ENCODE measurements around the gene DNAJB7.

DNA sequence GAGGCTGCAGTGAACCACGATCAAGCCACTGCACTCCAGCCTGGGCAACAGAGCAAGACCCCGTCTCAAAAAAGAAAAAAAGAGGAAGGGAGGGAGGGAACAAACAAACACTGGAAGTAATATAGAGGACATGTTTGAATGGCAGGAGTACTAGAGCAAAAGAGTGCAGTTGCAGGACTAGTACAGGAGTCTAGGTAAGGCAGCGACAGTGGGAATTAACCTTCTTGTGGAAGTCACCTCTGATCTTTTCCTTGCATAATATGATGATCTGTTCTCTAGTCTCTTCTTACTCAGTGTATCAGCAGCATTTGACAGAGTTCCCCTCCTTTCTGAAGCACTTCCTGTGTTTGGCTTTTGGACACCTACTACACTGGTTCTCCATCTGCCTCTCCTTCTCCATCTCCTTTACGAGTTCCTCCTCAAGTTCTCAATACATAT lies 57.1 kb upstream of the ADSL start:
- PRO-cap, 2 experiments, result no peak in any of the 2 experiments
- RAMPAGE, long total RNA, 4 experiments, result start-site peak on the plus strand in 1 of 4 experiments, centred at position 179 of the sequence, 6 reads per replicate

DNA sequence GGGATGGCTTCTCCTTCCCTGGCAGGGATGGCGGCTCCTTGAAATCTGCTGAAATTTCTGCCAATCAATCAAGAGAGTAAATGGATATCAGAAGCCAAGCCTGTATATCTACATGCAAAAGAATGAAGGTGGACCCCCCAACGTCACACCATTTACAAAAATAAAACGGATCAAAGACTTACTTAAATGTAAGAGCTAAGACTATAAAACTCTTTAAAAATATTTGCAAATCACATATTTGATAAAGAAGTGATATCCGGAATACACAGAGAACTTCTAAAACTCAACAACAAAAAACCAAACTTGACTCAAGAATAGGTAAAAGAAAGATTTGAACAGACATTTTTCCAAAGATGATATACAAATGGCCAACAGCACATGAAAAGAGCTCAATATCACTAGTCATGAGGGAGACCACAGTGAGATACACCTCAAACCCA lies 41.5 kb downstream of the SGSM3 start:
- PRO-cap, 2 experiments, result no peak in any of the 2 experiments
- RAMPAGE, long total RNA, 4 experiments, result no peak in any of the 4 experiments

GRCh38 chr22:40426600-40427095 lies 56.3 kb downstream of the SGSM3 start:
- PRO-cap, 2 experiments, result no peak in any of the 2 experiments
- RAMPAGE, long total RNA, 4 experiments, result no peak in any of the 4 experiments

DNA sequence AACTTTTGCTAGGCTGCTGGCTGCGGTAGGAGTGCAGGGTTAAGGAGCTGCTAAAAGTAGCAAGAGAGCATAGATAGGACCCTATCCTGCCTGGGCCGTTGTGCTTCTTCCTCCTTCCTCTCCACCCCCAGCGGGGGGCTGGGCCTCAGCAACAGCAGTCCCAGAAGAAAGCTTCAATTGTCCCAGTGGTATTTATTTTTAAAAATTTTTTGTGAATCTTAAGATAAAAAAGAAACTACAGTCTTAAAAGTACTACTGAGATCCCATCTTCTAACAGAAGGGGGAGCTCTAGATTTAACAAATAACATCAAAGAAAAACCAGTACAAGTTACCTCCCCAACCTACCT lies 66.4 kb downstream of the SGSM3 start:
- PRO-cap, 2 experiments, result no peak in any of the 2 experiments
- RAMPAGE, long total RNA, 4 experiments, result no peak in any of the 4 experiments

- PRO-cap, 2 experiments, result no peak in any of the 2 experiments
- RAMPAGE, long total RNA, 4 experiments, result no peak in any of the 4 experiments
Observed at GRCh38 chr22:40672993-40673527, 6.2 kb upstream of the MCHR1 start.

GRCh38 chr22:40764500-40765336 lies 54.4 kb downstream of the SLC25A17 start:
- PRO-cap, 2 experiments, result no peak in any of the 2 experiments
- RAMPAGE, long total RNA, 4 experiments, result no peak in any of the 4 experiments

DNA sequence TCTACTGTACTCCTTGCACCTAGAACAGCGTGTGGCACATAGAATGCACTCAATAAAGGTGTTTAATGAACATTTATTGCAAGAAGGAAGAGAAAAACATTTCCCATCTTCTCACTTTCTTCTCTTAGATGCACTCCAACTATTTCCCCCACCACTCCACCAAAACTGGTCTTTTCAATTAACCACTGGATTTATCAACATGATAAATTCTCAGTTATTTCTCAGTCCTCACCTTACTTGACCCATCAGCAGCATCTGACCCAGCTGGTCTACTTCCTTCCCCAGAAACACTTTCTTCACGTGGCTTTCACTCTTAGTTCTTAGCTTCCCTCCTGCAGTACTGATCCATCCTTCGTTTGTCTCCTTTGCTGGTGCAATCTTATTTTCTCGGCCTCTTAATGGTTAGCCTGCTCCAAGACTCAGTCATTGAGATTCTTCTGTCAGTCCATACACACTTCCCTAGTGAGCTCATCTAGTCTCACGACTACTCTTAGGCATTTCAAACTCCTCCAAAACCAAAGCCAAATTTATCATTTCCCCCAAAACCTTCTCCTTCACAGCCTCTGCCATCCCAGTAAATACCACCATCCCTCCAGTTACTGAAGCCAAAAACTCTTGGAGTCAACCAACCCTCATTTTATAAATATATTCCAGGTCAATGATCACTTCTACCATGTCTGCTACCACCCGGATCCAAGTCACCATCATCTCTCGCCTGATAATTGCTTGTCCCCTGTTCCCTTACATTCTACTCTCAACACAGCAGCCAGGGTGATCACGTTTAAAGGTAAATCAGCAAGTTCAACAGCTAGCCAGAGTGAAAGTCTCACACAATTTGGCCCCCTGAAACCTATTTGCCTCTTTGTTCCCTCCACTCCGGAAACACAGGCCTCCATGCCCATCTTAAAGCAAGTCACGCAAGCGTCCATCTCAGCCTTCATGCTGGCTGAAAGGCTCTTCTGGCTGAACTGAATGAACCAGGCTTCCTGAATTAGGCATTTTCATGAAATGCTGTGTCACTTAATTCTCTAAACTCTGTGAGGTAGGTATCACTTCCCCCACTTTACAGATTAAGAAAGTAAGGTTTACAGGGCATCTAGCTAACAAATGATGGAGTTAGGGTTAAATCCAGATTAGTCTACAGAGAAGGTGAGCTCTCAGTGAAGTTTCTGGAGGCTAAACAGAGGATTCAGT lies 1.8 kb downstream of the SLC25A17 start:
- PRO-cap, 2 experiments, result no peak in any of the 2 experiments
- RAMPAGE, long total RNA, 4 experiments, result start-site peak on the minus strand in 1 of 4 experiments, centred at position 611 of the sequence, 10 reads per replicate

GRCh38 chr22:40855644-40855966 lies 834 bp downstream of the ST13 start:
- PRO-cap, 2 experiments, result no peak in any of the 2 experiments
- RAMPAGE, long total RNA, 4 experiments, result no peak in any of the 4 experiments

GRCh38 chr22:40861640-40862482 lies at the start of gene DNAJB7:
DNAJB7 (minus strand) TSS chr22:40862113.
- PRO-cap, 2 experiments, result no peak in any of the 2 experiments
- RAMPAGE, long total RNA, 4 experiments, result no peak in any of the 4 experiments

DNA sequence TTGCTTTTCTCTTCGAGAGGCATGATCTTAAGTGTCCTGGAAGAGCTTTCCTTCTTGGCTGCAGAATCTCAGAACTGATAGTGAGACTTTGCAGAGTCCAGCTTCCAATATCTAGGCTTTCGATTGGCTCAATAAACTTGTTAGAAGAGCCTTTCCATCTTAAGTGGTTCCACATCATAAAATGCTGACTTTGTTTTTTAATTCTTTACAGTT lies 15.5 kb upstream of the DNAJB7 start:
- PRO-cap, 2 experiments, result no peak in any of the 2 experiments
- RAMPAGE, long total RNA, 4 experiments, result no peak in any of the 4 experiments

- PRO-cap, 2 experiments, result no peak in any of the 2 experiments
- RAMPAGE, long total RNA, 4 experiments, result no peak in any of the 4 experiments
Observed at GRCh38 chr22:40972966-40973599, 21.9 kb downstream of the RBX1 start.

- PRO-cap, 2 experiments, result no peak in any of the 2 experiments
- RAMPAGE, long total RNA, 4 experiments, result no peak in any of the 4 experiments
Observed at GRCh38 chr22:41118730-41119038, 26.3 kb downstream of the EP300 start.

DNA sequence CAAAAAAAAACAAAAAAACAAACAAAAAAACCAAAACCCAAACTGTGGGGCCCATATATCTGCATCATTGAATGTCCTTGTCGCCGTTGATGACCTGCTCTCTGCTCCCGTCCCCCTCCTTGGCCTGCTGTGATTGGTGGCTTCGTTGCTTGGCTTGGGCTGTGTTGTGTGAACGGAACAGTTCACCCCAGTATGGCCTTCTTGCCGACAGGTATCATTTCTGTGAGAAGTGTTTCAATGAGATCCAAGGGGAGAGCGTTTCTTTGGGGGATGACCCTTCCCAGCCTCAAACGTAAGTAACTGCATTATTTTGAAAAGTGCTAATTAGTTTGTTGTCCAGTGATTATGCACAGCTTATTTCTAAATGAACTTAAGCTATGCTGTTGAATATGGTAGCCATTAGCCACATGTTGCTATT lies 44.7 kb upstream of the L3MBTL2 start:
- PRO-cap, 2 experiments, result no peak in any of the 2 experiments
- RAMPAGE, long total RNA, 4 experiments, result no peak in any of the 4 experiments

- PRO-cap, 2 experiments, result no peak in any of the 2 experiments
- RAMPAGE, long total RNA, 4 experiments, result no peak in any of the 4 experiments
Observed at GRCh38 chr22:41170265-41170650, 34.9 kb upstream of the L3MBTL2 start.

DNA sequence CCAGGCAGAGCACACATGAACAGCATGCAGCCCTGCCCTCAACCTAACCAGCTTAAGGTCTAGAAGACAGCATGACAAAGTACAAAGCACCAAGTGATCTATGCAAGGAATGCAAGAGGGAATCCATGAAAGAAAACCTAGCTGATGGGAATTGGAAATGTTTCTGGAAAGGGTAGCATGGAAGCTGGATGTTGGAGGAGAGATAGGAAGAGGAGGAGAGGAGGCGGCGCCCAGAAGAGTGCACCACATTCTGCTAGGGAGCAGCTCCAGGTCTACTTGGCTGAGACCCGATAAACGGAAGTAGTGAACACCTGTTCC lies 23.7 kb upstream of the L3MBTL2 start:
- PRO-cap, 2 experiments, result no peak in any of the 2 experiments
- RAMPAGE, long total RNA, 4 experiments, result no peak in any of the 4 experiments

- PRO-cap, 2 experiments, result no peak in any of the 2 experiments
- RAMPAGE, long total RNA, 4 experiments, result no peak in any of the 4 experiments
Observed at GRCh38 chr22:41181815-41182231, 23.3 kb upstream of the L3MBTL2 start.

- PRO-cap, 2 experiments, result no peak in any of the 2 experiments
- RAMPAGE, long total RNA, 4 experiments, result no peak in any of the 4 experiments
Observed at GRCh38 chr22:41247679-41248302, 7.1 kb upstream of the CHADL start.

DNA sequence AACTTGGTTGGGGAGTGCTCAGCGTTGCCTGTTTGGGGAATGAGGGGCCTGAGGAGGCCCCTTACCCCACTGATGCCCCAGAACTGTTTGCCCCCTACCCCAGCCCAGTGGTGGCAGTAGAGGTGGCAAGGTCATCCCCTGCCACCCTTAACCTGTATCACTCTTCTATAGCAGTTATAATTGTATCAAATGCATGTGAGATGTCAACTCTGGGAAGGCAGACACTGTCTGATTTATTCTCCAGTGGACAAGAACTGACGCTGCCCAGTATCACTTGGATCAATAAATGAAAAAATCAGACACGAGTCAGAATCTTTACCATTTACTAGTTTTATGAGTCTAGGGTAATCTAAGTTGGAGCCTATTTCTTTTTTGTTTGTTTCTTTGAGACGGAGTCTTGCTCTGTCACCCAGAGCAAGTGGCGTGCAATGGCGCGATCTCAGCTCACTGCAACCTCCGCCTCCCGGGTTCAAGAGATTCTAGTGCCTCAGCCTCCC lies 14.5 kb downstream of the TOB2 start:
- PRO-cap, 2 experiments, result no peak in any of the 2 experiments
- RAMPAGE, long total RNA, 4 experiments, result no peak in any of the 4 experiments

DNA sequence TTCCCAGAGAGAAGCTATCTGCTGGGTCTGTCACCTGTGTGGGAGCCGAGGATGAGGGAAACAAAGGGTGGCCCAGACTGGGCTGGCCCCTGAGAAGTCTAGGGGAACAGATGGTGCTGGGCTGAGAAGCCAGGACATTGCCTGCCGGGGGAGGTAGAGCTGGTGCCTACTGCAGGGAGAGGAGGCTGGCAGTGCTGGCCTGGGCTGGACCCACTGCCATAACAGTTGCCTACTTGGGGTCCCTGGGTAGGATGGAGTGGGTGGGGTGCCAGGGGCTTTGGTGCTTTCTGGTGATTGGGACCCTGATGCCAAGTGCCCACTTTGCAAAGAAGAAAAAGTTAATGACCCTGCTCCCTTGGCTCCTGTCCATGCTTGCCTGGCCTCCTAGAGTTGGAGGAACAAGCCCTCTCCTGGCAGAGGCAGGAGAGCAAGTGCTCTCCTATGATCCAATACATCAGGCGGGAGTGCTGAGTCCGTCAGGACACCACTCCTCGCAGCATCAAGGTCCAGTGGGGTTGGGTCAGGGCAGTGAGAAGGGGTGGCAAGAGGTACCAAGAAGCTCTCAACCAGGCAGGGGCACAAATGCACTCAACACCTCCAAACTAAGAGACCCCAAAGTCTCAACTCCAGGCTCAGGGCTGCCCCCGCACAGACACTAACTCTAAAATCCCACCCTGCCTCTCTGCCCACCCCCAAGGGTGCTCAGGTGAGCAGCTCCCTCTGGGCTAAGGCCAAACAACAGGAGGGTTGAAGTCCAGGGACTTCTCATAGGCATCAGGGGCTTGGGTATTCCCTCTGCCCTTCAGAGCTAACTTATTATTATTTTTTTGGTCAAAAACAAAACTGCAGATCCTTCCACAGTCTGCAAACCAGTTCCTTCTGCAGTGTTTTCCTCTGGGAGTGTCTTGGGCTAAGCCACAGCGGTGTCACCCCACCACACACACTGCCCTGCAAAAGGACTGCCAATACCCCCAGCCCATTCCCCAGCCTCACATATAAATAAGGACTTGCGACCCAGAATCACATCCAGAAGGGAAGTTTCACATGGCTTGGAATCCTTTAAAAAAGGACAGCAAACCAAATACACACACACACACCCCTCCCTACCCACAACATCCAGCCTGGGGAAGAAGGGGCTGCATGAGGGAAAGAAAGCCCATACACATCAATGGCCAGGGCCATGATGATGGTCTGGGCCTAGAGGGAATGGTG lies 11.8 kb downstream of the TOB2 start:
- PRO-cap, 2 experiments, result no peak in any of the 2 experiments
- RAMPAGE, long total RNA, 4 experiments, result no peak in any of the 4 experiments

DNA sequence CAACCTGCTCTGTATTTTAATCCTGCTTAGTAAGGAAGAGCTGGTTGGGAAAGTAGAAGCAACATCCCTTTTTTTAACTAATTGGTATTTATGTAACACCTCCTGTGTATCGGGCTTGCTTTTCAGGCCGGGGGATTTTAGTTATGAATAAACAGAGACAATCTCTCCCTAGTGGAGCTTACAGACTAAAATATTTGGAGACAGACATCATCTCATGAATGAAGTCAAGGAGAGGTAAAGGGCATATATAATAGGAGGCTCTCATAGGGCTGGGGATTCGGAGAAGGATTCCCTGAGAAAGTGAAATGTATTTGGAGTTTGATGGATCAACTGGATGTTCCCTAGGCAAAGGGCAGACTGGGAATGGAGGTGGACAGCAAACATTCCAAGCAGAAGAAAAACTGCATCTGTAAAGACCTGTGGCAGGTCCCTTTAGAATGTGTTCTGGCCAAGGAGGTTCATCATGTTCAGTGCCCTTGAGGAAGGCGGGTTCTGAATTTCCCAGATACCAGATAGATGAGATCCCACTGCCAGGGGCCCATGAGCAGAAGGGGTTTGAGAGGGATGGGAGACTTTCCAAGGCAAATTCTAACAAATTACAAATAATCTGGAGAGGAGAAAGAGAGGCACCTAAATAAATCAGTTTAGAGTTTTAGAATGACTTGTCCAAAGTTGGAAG lies 22.0 kb downstream of the ACO2 start:
- PRO-cap, 2 experiments, result no peak in any of the 2 experiments
- RAMPAGE, long total RNA, 4 experiments, result no peak in any of the 4 experiments

Measured in upper lobe of left lung (tissue), 5 donors.